CD14-positive monocyte (primary cell): Measurements from ENCODE around the gene PLA2G2C.

- CAGE, long polyA plus RNA = no peak
Observed at GRCh38 chr1:19351583-19352260, 39.6 kb downstream of the SLC66A1 start.

GRCh38 chr1:19434783-19435709 lies 50.3 kb downstream of the CAPZB start:
- CAGE, long polyA plus RNA = no peak

GRCh38 chr1:19440251-19440793 lies 45.0 kb downstream of the CAPZB start:
- CAGE, long polyA plus RNA = no peak

DNA sequence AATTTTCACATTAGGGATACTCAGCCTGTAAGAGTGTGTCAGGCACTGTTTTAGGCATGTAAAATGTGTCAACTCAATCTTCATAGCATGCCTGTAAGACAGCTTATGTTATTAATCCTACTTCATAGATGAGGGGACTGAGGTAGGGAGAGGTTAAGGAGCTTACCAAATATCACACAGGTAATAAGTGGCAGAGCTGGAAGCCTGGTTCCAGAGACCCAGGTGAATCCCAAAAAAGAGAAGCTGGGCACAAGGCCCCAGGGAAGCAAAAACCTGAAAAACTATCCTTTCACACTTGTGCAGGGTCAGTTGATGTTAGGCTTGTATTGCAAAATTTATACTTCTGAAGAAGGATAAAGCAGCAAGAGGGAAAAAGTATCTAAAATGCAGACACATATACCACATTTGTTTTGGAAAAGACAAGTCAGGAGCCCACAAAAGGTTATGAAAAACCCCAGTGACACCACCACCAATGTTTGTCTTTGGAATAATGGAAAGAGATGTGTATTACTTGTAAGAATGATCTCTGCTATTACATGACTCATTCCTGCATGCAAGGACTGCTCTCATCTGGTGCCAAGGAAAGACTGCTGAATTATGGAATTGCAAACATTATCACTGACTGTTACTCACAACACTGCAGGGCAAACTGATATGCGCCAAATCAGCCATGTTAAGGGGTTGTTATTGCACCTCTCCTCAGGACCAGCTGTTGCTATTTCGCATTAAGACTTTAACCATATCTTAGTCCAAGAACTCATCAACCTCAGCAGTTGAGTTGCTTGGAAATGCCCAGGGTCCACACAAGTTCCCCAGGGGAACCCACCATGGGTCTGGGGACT lies 34.7 kb downstream of the CAPZB start:
- CAGE, long polyA plus RNA = no peak

DNA sequence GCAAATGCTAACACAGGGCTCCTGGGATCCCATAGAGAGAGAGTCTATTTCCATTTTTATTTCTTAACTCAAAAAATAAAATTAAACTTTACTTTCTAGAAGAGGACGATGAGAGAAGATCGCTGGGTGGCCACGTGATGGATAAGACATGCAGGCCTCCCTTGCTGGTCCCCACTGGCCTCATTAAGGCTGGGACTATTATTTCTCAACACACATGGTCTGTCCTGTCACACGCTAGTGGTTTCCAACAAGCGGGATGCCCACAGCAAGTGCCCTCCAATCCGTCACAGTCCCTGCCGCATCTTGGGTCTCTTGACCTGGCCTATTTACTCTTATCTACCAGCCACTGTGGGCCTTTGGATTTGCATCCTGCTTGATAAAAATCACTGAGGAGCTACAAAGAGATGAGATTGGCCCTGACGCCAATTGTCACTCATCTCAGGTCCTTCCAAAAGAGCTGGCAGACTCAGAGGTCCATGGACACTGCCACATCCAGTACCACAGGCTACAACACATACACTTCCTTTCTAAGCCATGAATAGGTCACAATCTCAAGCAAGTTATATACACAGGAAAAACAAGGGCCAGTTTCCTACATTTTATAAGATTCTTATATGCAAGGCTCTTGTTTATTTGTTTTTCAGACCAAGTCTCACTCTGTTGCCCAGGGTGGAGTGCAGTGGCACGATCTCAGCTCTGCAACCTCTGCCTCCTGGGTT lies 29.9 kb downstream of the CAPZB start:
- CAGE, long polyA plus RNA = no peak

- CAGE, long polyA plus RNA = no peak
Observed at GRCh38 chr1:19468238-19468921, 17.0 kb downstream of the CAPZB start.

DNA sequence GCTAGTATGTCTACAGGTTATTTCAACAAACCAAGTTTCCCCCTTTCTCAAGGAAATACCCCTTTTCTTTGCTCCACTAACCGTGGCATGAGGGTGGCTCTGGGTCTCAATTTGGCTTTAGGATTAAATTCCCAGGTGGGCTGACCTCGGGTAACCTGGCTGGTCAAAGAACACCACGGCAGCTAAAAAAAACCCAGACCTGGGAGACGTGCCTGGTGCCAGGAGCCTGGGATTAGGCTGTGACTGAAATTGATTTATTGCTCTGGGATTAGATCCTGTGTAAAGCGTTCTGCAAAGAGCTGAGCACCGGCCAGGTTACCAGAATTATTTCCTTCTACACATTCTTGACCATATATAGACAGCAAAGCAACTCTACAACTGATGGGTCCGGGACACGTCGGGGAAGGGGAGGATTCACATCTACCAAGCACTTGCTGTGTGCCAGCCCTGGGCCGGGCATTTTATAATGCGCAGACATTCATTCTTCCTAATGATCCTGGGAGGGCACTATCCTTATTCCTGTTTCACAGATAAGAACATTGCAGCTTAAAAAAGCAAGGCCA lies 45.2 kb downstream of the TMCO4 start:
- CAGE, long polyA plus RNA = no peak

- CAGE, long polyA plus RNA = no peak
Observed at GRCh38 chr1:19798747-19799253, 916 bp downstream of the TMCO4 start.

GRCh38 chr1:19850138-19850651 lies 32.0 kb upstream of the OTUD3 start:
- CAGE, long polyA plus RNA = no peak

GRCh38 chr1:19861279-19861628 lies 20.9 kb upstream of the OTUD3 start:
- CAGE, long polyA plus RNA = no peak

GRCh38 chr1:19967792-19967997 lies 11.7 kb downstream of the PLA2G2A start:
- CAGE, long polyA plus RNA = no peak

- CAGE, long polyA plus RNA = no peak
Observed at GRCh38 chr1:20027894-20029141, 41.7 kb upstream of the PLA2G5 start.

GRCh38 chr1:20093714-20094420 lies 23.9 kb downstream of the PLA2G5 start:
- CAGE, long polyA plus RNA = no peak

DNA sequence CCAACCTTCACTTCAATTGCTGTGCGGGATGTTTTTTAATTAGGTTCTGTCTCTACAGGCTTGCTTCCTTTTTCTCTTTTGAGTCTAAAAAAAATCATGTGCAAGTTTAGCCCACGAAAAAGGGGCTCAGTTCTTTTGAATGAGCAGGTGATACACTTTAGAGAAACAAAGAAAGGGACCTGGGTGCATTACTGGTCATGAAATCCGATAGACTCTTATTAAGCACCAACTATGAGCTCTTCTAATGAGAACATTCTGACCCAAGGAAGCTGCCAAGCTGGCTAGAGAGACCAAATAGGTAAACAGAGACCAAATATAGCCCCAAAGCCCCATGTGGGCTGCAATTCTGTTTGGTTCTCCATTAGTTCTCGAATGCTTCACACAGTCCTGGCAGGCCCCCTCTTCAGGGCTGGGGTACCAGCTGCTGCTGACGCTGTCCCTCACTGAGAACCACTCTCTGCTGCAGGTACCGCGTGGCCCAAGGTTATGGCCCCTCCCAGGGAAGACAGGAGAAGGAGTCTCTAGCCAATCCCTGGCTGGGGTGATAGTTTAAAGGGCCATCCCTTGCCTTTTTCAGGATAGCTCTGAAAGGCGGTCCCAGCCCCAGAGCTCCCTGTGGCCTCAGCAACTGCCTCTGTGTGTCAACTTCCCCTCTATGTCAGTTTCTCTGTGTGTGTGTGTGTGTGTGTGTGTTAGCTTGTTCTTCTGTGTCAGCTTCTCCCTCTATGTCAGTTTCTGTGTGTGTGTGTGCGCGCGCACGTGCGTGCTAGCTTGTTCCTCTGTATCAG lies 7.2 kb upstream of the UBXN10 start:
- CAGE, long polyA plus RNA = no peak

GRCh38 chr1:20186245-20186325 lies 189 bp downstream of the UBXN10 start:
- CAGE, long polyA plus RNA = no peak

- CAGE, long polyA plus RNA = no peak
Observed at GRCh38 chr1:20186326-20186935, at the start of gene PLA2G2C. TSS of gene PLA2G2C (minus strand) at chr1:20186518.

- CAGE, long polyA plus RNA = no peak
Observed at GRCh38 chr1:20302010-20302448, 11.4 kb downstream of the VWA5B1 start.

GRCh38 chr1:20427001-20427497 lies 59.0 kb downstream of the CAMK2N1 start:
- CAGE, long polyA plus RNA = no peak

DNA sequence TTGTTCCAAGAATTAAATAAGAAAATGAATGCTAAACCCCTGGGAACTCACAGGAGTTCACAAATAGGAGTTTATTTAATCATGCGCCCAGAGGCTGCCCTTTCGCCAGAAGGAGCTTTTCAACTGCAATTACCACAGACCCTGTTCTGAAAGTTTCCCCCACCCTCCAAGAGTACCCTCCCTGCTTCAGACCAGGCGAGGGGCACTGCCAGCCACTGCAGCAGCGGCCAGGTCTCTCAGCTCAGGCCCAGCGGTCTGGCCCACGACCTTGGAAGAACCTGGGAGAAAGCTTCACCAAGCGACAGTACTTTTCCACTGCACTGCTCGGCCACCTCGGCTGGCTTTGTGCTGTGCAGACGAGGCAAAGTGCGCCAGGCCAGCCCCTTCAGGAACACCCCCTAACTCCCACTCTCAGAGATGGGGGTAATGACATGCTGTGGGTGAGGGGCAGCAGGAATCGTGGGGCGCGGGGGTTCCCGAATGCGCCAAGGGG lies 543 bp upstream of the FAM43B start:
- CAGE, long polyA plus RNA = no peak

- CAGE, long polyA plus RNA = no peak
Observed at GRCh38 chr1:20606334-20606748, 17.4 kb downstream of the CDA start.